ENCODE measurements around a stretch of chr3.

DNA sequence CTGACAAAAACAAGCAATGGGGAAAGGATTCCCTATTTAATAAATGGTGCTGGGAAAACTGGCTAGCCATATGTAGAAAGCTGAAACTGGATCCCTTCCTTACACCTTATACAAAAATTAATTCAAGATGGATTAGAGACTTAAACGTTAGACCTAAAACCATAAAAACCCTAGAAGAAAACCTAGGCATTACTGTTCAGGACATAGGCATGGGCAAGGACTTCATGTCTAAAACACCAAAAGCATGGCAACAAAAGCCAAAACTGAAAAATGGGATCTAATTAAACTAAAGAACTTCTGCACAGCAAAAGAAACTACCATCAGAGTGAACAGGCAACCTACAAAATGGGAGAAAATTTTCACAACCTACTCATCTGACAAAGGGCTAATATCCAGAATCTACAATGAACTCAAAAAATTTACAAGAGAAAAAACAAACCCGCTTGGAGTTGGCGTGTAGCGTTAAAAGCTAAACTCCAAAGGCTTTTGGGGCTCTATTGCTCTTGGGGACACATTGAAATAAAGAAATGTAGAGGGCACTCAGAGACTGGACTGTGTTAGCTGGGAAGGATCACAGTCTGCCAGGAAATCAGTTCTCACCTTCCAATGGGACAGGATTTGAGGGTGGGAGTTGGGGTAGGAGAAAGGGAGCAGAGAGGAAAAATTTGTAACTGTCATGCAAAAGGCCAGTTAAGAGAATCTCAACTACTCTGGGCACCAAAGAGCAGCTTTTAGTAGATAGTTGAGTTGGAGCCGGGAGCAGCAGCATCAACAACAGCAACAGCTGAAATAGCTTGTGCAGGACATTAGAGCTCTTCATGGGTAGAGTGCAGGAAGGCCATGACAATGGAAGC is 66.0 kb downstream of the UBE2E2 start:
- RRBS: no CpG with 5 or more reads among the region's 5 CpGs

DNA sequence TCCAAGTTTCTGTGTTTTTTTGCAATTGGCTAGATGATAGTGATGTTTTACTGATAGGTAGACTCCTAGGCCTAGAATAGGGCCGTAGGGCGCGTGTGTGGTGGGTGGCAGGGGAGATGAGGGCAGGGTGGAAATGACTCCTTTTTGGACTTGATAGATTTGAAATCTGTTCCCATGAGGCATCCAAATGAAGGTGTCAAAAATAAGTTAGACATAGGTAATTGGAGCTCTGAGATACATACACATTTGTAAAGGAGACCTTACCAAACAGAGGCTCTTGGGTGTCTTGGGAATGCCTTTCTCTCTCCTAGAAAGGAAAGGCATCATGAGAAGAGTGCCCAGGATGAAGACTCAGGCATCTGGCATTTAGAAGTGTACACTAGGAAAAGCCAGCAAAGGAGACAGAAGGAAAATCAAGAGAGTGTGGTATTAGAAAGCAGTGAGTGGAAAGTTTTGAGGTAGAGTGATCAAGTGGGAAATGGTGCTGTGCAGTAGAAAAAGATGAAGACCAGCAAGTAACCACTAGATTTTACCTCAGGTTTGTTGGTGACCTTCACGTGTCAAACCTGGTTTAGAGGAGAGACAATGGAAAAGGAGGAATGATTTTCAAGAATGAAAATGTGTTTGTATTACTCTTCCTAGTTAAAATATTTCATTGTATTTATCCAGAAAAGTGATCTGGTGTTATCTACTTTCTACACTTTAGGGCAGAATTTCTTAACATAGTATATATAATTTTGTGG is 16.1 kb downstream of the UBE2E1 start:
- RRBS: no CpG with 5 or more reads among the region's 4 CpGs

- RRBS: no CpG with 5 or more reads among the region's 12 CpGs
Observed at GRCh38 chr3:23846235-23847207, 40.8 kb downstream of the UBE2E1 start.

GRCh38 chr3:24018701-24019152 is 73.6 kb downstream of the NR1D2 start:
- RRBS: 80% methylated on average over 3 of the region's 16 CpGs

DNA sequence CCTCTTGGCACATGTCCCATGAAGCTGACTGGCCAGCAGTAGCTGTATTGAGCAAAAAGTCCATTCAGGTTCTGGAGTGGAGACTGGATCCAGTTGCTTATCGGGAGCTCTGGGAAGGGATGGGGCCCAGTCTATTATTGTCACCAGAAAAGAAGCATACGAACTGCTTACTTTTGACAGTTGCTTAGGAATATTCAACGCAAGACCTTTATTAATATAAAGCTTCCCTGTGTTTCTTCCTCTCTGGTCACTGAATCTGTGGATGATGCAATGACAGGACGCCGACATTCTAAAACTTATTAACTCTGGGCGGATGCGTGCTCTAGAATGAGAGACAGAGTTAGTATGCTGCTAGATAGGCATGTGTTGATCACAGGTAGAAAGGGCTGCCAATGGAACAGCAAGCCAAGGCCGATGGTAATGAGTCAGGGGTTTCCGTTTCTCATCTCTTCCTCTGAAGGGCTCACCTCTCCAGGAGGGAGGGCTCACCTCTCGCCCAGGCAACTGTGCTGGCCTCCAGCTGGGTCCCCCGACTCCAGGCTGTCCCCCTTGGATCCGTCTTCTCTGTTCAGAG is 155.9 kb downstream of the NR1D2 start:
- RRBS: no CpG with 5 or more reads among the region's 12 CpGs

DNA sequence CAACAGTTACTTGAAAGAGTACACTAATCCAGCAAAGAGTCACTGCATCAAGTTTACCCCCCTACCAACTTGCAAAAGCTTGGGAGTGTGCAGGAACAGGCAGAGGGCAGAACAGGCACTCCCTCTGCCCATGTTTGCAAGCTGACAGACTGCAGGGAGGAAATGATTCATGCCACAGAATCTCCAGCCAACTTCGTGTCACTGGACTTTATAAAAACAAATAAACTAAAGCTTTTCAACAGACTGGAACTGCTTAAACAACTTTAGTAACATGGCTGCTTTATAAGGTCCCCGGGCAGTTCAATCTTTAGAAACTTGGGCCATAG is 129.5 kb downstream of the THRB start:
- RRBS: no CpG with 5 or more reads among the region's 2 CpGs

GRCh38 chr3:24489873-24490724 is 4.6 kb downstream of the THRB start:
- RRBS: no CpG with 5 or more reads among the region's 4 CpGs

- RRBS: no CpG with 5 or more reads among the region's 5 CpGs
Observed at GRCh38 chr3:25598079-25598452, 66.6 kb downstream of the TOP2B start.

- RRBS: no CpG with 5 or more reads among the region's 5 CpGs
Observed at GRCh38 chr3:25788459-25789132, 1.3 kb upstream of the OXSM start.

GRCh38 chr3:26099746-26100334 is 309.9 kb downstream of the OXSM start:
- RRBS: no CpG with 5 or more reads among the region's 1 CpG

DNA sequence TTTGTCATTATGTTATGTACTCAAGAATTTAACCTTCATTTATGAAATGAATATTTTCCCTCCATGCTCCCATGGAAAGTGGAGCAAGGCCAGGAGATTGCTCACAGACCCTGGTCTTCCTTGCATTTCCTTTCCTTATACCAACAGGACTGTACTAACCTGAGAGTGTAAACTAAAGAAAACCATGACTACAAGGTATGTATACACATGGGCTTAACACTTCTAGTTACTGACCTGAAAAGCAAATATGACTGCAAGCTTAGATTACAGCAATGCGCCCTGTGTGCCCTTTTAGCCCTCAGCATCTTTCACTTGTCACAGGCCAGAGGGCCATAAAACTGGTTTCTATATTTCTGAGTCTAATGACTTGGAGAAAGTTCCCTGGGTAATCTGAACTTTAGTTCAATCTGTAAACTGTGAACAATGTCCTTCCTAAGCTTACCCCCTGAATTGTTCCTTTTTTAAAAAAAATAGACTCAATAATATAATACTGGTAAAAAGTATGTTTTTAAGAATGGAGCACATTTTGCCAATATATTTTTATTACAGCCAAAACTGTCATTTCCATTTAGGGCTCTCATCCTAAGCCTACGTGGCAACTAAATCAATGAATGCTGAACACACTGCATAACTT is 52.0 kb downstream of the NEK10 start:
- RRBS: no CpG with 5 or more reads among the region's 2 CpGs

DNA sequence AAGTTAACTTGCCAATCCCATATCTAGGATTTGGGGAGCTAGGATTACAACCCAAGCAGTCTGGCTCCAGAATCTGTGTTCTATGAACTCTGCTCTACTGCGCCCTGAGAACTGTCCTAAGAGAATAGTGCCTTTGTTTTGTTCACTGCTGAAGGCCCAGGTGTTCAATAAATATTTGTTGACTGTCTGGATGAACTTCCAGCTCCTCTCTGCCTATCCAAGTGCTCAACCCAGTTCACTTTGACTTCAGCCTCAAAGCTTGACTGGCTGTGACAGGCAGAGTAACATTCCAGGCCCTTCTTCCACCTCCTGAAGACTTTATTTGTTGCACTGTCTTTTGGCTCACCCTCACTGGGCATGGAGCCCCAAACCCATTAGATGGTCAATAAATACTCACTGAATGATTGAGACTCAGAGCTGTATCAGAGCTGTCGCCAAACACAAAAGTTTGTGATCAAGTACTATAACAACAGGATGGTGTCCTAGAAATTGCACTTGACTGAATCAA is 2.9 kb downstream of the NEK10 start:
- RRBS: no CpG with 5 or more reads among the region's 2 CpGs

- RRBS: no CpG with 5 or more reads among the region's 32 CpGs
Observed at GRCh38 chr3:27482866-27483676, 1.1 kb downstream of the SLC4A7 start.

- RRBS: no CpG with 5 or more reads among the region's 5 CpGs
Observed at GRCh38 chr3:27639293-27639885, 82.7 kb downstream of the EOMES start.

GRCh38 chr3:27680597-27681698 is 41.2 kb downstream of the EOMES start:
- RRBS: no CpG with 5 or more reads among the region's 9 CpGs

DNA sequence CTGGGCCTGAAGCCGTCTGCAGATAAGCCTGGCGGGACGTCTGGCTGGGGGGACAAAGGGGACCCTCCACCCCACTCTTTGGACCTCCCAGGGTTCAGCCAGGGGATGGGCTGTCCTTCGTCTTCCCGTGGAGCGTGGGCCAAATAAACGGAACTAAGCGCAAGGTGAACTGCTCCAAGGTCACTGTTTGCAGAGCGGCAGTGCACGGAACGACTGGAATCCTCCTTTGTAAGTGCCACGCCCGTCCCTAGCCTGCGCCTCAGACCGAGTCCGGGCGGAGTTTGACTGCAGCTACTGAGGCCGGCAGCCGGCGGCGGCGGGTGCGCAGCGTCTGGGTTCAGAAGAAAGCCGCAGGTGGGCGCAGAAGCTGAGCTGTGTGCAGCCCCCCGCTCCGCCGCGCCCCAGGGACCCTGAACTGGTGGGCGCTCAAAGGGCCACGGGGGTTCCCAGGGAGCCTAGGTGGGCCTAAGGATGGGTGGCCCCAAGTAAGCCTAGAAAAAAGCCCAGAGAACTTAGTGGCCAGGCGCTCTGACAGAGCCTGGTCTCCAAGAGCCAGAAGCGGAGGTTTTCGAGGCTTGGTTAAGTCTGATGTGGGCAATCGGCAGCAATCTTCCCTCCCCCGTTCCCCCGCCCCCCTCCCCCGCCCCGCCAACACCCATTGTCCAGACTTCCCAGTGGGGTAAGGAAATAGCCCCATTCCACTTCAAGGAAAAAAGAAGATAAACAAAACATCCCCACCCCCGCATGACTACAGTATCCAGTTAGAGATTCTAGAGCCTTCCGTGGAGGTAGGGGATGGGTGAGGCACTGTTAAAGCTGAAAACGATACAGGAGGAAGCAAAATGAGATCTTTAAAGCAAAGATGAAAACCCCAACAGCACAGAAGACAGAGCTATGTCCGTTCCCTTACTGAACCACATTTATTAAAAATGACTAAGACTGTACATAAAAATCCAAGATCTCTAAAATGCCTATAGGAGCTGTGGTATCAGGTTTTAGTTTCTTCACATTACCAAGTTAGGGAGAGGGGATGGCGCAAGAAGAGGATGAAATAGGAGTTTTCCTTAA is 6.7 kb downstream of the EOMES start:
- RRBS: no CpG with 5 or more reads among the region's 45 CpGs

DNA sequence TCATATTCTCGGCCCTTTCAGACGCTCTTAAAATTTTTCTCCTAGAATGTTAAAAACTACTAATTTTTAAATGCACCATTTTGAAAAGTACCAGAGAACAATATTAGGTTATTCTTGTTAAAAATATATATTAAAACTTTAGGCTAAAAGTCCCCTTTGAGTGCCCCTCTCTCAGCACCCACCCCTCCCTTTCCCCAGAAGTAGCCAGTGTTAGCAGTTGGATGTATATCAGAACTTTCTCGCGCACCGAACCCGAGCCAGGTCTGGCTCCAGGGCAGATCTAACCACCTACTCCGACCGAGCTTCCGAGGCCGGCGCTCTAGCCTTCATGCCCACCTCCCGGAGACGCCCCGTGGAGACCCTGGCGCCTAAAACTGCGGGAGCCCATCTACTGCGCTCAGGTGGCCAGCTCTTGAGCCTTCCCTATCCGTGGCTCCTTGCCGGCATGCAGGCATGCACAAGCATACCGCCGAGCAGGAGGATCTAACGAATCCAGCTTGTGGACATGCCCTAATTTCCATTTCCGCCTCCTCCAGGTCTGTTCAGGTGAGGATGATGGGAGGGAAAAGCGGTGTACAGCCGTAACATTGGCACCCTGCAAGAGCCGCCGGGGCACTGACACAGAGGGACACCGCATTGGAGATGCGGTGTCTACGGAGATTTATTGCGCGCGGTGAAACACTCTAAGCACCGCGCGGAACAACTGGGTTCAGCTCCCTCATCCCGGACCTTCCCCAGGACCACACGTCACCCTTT is 1.3 kb downstream of the EOMES start:
- RRBS: 4% methylated on average over 12 of the region's 38 CpGs

- RRBS: no CpG with 5 or more reads among the region's 7 CpGs
Observed at GRCh38 chr3:28139115-28139747, 102.2 kb upstream of the CMC1 start.

DNA sequence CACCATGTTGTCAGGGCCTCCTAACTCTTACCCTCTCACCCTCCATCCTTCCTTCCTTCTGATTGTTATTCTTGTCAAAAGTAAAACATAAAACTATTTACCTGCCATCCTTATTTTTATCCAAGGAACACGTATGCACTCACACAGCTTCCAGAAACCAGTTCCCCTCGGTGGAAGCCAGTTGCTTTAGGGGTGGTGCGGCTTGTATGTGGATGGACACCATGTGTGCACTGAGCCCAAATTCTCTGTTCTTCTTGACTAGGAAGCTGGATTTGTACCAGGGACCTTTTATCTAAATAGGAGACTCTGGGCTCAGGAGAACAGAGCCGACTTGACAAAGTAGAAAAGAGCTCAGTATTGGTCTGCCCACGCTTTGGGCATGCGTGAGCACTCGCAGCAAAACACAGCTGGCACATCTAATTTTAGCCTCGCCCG is 1.2 kb upstream of the RBMS3 start:
- RRBS: no CpG with 5 or more reads among the region's 9 CpGs